Neural cell (in vitro differentiated cells): Measurements from ENCODE around the genes SRSF12 and BACH2.

DNA sequence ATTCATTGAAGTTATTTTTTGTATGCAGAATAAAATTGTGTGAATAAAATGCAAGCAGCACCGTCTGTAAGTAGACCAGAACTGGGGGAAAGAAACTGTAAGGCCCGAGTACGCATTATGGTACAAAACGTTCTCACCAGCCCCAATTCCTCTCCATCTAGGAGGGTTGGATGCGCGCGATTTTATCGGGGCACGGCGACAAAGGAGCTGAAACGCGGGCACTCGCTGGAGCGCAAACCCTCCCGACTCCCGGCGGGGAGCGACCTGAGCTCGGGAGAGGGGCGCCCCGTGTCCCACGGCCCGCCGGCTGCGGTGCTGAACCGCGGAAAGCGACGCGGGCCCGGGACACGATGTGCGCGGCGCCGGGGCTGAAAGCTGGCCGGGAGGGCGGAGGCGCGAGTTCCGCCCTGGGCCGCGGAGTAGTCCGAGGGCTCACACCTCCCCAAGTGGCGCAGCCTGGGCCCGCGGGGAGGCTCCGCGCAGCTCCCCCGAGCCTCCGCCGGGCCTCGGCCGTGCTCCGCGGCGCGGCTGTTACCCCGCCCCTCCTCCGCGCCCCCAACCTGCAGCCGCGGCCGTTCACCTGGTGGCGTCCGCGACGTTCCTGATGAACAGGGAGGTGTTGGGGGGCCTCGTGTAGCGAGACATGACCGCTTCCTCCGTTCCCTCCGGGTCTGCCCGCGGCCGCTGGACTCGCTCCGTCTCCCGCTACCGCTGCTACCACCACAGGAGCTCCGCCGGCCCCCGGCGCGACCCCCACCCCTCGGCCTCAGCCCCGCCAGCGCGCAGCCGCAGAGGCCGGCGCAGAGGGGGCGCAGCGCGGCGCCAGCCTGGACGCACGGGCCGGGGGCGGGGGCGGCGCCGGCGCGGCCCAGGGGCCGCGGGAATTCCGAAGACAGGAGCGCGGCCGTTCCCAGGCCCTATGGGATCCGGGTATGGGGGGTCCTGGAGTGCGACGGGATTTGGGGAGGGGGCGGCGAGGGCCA is at the start of gene SRSF12:
Gene SRSF12, minus strand, starts transcription at position 829 of the 983 bp plus-strand sequence.
- RAMPAGE, long total RNA, result start-site peak on the minus strand centred at position 749 of the sequence, 104 bp wide, 1,423 and 2,314 reads in 2 replicates

DNA sequence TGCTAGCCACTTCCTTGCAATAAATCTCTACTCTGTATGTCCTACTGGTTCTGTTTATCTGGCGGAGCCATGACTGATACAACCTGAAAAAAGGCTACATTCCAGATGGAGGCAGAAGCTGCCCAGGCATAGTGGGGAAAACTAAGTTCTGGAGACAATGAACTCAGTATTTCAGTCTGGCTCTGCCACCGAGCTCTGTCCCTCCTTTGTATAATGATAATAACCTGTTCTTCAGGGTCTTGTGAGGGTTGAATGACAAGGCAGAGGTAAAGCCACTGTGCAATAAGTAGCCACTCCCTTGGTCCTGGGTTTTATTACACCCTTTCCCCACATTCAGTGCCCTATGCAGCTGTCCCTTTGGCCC is 30.6 kb downstream of the GABRR1 start:
- RAMPAGE, long total RNA, result no peak

DNA sequence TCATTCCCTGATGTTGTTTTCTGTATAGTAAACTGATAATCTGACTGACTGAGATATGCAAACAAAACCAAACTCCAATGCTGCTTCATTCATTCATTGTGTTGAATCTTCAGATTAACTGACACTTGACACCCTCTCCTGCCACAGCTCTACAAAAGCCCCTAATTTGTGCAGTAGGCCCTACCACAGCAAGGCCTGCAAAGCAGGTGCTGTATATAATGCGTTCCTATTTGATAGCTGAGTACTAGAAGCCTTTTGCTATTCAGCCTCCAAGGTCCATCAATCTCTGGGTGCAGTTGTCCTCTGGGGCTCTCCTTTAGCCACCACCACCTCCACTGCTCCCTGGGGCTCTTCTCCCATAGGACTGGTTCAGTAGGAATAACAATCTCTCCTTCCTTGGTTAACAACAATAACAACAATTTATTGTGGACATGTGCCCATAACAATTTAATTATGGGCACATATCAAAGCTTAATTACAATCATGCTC is 1.6 kb upstream of the UBE2J1 start:
- RAMPAGE, long total RNA, result no peak

DNA sequence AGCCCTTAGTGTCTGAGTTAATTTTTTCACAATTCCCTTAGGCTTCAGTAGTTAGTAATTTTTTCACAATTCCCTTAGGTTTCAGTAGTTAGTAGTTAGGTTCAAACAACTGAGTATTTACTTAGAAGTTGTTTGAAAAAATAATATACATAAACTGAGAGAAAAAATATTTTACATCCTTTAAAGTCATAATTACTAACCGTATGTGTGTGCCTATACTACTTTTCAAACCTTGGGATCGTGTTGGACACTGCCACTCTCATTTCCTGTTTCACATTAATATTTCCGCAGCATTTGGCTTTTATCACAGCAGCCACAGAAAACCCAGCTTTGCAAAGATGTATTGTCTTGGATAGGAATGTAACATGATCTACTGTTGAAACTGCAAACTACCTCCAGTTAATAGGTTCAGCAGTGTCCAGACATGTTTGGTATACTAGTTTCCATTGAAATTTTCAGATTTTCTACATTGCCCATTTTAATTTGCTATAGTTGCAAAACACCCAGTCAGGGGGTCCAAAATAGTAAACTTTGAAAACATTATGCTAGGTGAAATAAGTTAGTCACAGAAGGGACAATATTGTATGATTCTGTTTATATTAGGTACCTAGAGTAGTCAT is 3.2 kb downstream of the ANKRD6 start:
- RAMPAGE, long total RNA, result no peak

GRCh38 chr6:89474704-89475039 is 41.7 kb downstream of the ANKRD6 start:
- RAMPAGE, long total RNA, result no peak

DNA sequence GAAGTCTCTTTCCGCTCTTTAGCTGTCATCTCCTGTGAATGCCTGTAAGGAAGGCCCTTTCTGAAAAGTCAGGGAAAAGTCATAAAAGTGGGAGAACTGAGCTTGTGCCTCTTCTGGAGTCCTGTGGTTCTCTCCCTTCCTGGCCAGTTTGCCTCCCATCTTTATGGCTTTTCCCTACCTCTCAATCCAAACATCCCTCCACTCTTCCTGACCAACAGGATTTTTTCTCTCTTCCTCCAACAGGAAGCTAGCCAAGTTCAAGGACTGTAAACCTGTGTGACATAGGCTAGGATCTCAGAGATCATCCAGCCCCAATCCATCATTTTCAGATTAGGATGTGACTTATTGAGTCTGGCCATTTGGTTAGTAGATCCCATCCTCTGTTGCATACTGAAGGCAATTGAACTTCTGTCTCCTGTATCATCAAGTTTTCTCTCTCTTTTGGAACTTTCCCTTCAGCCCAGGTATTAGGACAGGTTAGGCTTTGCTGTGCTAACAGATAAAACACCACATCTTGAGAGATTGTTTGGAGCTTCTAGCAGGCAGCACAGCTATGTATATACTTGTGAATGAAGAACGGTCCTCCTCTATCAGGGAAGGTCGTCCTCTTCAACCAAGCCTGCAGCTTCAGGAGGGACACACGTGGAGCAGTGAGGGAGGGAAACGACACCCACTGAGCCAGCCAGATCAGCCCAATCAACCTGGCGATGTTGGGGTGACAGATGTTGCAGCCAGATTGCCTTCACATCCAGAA is 106.7 kb downstream of the GJA10 start:
- RAMPAGE, long total RNA, result no peak

DNA sequence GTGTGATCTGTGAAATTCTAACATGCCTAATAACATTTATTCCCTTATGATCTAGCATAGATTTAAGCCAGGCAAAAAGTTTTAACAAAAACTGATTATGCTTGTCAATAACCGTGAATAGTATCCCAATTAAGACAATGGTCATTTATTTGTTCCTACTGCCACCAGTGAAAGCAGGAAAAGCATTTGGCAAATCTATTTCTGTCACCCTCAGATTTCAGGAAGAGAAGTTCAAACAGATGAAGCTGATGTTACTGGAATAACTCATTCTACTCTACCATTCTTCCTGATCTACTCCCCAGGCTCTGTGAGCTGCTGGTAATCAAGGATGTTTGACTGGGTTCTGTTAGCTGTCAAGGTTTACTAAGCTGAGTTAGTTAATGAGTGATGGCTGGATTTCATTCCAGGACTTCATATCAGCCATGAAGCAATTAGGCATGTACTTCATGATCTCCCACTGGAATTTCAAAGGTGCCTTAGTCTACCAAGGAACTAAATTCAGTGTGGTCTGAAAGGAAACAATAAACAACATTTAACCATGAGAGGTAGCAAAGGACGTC is 113.1 kb downstream of the BACH2 start:
- RAMPAGE, long total RNA, result no peak

DNA sequence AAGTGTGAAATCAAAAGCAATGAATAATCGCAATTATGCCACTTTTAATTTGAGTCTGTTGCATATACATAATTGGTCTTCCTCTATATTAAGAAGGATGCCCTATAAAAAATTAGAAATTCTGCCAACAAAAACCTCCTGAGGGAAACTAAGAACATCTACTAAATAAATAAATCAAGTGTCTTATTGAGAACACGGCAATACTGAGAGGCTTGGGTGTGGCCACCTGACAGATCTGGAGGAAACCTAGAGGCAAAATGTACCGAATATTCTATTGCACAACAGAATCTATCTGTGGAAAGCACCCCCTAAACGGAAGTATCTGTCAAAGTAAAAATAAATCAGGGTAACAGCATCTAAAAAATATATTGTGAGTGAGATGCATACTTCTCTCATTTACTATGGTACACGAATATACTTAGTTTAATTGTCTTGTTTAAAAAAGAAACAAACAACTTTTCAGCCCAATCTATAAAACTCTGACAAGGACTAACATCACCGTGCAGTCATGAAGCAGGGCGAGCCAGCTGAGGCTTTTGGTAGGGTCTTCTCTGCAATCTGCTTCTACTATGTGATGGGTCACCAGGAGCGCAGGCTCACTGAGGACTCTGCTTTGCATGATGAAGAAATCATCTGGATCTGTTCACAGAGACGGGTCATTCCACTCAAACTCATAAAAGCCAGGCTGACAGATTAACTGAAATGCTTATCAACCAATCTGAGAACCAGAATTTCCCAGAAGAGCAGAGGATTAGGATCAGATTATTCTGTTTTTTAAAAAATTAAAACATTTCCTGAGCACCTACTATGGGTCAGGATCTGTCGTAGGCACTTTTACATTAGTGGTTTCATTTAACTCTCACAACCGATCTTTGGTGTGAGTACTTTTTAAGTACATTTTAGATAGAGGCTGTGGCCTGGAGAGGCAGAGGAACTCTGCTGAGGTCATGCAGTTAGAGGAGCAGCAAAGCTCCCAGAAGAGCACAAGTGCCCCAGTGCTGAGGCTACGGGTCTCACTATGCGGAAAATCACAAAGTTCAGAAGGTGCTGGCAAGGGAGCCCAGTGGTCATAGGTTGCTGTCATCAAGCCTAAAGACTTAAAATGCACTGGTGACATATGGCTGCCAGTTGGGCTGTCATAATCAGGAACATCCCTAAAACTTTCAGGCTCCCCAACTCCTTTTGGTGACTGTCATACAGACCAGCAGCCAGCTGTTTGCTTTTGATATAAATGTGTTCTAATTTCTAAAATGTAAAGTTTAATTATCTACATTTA is 109.2 kb downstream of the BACH2 start:
- RAMPAGE, long total RNA, result no peak

DNA sequence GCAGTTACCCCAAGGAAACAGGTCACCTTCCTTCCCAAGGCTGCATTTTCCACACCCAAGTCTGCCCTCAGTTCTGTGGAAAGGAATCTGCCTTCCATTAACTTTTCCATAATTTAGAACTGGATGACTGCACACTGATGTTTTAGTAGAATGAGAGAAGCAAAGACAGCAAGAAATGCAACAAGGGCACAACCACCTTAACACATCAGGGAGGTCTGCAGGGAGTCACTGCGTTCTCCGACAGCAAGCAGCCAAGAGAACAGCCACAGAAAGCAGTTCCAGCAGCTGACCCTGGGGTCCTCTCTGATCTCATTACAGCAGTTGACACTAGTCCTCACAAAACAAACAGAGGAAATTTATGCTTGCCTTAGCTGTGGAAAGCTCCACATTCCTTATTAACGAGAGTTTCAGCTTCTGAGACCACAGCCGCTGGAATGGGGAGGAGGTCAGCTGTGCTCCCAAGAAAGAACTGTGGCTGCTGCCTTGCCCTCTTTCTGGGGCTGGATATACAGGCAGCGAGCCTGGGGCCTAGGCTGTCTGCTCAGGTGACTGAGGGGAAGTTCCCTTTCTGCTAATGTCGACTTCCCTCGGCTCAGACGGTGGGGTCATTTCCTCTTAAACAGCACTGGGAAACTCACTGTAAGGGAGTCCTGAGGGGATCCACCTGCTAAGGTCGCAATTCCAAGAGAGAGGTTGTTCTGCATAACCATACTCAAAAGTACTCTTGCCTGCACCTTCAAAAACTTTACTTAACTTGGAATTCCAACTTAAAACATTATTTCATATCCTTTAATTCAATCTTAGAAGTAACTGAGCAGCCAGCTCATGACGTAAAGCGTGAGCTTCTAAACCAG is 80.5 kb downstream of the BACH2 start:
- RAMPAGE, long total RNA, result no peak

GRCh38 chr6:90292881-90293797 is 3.5 kb downstream of the BACH2 start:
- RAMPAGE, long total RNA, result no peak

DNA sequence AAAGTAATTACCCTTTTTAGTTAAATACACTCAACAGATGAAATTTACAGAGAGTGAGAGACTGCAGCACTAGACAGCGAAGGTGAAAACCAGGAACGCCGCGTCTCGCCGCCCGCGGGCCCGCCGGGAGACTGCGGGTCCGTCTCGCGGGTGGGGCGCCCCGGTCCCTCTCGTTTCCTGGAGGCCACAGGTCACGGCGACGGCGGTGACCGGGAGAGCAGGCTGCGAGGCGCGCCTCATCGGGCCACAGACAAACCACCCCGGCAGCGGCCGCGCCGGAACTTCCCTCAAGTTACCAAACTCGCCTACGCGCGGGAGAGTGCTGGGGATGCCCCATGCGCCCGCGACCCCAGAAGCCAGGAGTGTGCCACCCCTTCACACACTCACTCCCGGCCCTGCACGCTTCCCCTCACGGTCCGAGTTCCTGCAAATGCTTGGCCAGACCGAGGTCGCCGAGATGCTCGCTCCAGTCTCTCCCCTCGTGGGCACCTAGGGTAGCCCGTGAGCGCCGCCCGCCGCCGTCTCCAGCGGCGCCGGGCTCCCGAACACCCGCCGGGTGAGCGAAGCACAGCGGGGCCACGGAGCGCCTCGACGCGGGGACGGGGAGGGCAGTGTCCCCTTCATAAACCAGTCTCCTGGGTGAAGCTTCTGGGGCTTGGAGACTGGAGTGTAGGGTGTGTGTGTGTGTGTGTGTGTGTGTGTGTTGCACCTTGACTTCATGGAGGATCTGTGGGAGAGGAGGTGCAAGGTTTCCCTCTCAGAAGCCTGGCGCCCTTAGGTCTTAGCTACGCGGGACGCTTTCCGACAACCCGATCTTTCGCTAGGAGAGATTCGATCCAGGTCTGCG is 1.4 kb downstream of the BACH2 start:
- RAMPAGE, long total RNA, result no peak

GRCh38 chr6:90296615-90297069 is at the start of gene BACH2:
Gene BACH2 (minus strand): TSS chr6:90296843.
- RAMPAGE, long total RNA, result no peak

- RAMPAGE, long total RNA, result no peak
Observed at GRCh38 chr6:90383080-90383814, 86.6 kb upstream of the BACH2 start.

- RAMPAGE, long total RNA, result no peak
Observed at GRCh38 chr6:90413620-90414419, 117.2 kb upstream of the BACH2 start.

DNA sequence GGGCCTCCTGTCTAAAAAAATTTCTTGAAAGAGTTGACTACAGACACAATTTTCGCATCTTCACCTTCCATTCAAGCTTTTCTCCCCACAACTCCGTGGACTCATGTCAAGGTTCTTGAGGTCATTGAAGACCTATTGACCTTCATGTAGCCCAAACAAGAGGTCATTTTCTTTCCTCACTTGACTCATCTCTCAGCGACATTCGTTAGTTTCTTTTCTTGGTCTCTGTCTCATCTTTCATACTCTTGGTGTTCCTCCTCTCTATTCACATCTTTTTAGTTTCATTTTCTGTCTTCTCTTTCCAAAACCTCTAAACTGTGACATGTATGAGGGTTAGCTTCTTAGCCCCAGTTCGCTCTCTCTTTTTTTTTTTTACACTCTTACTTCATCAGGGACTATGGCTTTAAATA is 128.5 kb upstream of the BACH2 start:
- RAMPAGE, long total RNA, result no peak

- RAMPAGE, long total RNA, result no peak
Observed at GRCh38 chr6:90439308-90439571, 142.6 kb upstream of the BACH2 start.

DNA sequence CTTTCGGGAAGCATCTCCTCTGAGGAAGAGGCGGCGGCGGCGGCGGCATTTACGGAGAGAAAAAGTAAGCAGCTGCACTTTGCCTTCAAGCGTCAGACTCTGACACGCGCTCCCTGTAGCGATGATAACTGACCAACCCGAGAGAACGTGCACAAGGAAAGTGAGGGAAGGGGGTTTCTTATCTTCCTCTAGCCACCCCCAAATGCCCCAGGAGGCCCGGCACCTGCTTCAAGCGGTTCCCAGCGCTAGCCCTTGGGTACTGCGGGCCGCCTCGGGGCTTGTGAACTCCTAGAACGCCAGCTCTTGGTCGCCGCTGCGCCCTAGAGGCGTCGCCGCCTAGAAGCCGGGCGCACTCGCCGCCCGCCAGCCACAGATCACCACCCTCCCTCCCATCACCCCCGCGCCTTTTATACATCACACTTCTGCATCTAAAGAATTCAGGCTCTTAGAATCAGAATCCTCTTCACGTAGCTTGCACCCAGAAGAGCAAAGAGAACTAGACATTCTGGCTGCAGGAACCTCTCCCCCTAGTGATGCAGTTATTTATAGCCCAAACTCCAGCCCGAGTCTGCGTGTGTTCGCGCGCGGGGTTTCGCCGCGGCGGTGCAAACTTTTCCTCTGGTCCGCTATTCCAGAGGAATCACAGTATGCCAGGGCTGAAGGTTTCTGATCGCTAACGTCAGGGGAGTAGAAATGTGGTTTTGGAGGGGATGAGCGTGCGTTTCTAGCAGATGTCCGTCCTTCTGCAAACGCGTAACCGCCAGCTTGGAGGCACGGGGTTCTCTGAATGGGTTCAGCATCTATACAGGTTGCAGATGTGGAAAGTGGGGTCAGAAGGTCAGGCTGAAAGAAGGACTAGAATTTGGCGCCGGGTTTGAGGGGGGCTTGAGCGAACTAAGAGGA is 2.1 kb downstream of the EPHA7 start:
- RAMPAGE, long total RNA, result no peak

GRCh38 chr6:96562316-96562920 is 510 bp upstream of the FHL5 start:
- RAMPAGE, long total RNA, result no peak

DNA sequence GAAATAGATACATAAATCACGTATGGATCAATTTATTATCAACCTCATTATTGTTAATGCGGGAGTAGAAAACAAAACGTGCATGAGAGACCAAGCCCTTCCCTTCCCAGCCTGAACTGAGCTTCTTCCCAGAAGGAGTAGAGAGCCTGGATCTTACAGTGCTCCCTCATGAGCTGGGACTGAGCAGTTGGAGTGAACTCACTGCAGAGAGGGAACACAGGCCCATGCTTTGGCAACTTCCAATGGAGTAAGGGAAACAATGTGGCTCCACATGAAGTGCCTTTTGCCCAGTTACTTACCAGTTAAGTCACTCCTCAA is 12.4 kb downstream of the FHL5 start:
- RAMPAGE, long total RNA, result no peak

- RAMPAGE, long total RNA, result no peak
Observed at GRCh38 chr6:96885247-96885849, 12.3 kb downstream of the NDUFAF4 start.